Kidney epithelial cell (primary cell): ENCODE results near the genes TCEANC, RAI2, CDKL5 and PPEF1.

DNA sequence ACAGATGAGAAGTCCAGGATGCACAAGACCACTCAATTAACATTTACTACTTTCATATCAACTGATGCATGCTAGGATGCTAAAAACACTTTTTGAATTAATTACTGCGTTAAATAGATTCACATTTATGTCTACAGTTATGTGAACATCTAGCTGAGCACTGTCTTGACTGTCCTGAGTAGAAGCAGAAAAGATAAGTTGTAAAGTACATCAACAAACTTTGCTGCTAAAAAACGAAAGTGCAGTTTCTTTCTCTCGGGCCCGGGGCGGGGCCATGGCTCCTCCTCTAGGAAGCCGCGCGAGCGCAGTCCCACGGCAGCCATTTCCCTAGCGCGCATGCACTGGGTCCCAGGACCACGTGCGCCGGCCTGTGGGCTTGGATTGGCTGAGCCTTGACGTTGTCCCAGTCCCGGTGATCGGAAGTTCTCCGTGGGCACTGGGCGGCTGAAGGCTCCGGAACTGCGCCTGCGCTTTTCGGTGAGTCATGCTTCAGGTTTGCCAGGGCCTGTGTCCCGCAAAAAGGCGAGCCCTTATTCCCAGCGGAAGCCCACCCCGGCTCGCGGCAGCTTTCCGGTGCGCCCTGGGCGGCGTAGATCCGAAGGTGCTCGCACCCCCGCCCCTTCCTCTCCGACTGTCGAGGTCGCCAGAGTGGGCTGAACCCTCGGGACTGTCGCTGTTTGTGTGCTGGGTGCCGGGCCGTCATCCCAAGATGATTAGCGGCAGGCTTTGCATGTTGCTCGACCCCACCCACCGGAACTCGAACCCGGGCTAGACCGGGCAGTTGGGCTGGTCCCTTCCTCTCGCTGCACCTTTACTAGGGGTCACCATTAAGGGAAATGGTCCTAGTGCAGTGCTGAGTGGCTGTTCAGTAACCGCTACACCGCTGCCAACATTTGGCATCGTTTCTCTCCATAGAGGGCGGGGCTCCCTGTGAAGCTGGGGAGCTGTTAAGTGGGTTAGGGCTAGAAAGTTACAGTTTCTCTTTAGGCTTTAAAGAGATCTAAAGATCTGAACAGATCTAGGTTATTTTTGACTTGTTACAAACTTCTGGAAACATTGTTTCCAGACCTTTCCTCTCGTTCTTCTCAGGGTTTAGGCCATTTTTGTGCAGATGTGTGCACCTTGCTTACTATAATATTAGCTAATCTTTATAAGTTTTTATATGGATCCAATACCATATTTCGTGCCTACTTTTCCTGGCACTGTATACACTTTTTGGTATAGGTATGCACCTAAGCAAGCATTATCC lies at the start of gene TCEANC:
Gene TCEANC (plus strand): TSS at position 430 of the 1,249 bp plus-strand sequence.
- RAMPAGE, long total RNA, result start-site peak on the plus strand centred at position 434 of the sequence, 62 bp wide, 6 and 13 reads in 2 replicates
- RRBS, result 12% methylated on average over 18 of the region's 57 CpGs

- RAMPAGE, long total RNA, result no peak
- RRBS, result no CpG with 5 or more reads among the region's 20 CpGs
Measured at GRCh38 chrX:13689645-13690288, 839 bp downstream of the RAB9A start.

- RAMPAGE, long total RNA, result no peak
- RRBS, result no CpG with 5 or more reads among the region's 7 CpGs
Measured at GRCh38 chrX:13732232-13733100, 2.0 kb downstream of the TRAPPC2 start.

- RAMPAGE, long total RNA, result no peak
- RRBS, result no CpG with 5 or more reads among the region's 20 CpGs
Measured at GRCh38 chrX:13760103-13760958, 25.8 kb downstream of the OFD1 start.

- RAMPAGE, long total RNA, result no peak
- RRBS, result no CpG with 5 or more reads among the region's 3 CpGs
Measured at GRCh38 chrX:13762041-13762541, 27.5 kb downstream of the OFD1 start.

DNA sequence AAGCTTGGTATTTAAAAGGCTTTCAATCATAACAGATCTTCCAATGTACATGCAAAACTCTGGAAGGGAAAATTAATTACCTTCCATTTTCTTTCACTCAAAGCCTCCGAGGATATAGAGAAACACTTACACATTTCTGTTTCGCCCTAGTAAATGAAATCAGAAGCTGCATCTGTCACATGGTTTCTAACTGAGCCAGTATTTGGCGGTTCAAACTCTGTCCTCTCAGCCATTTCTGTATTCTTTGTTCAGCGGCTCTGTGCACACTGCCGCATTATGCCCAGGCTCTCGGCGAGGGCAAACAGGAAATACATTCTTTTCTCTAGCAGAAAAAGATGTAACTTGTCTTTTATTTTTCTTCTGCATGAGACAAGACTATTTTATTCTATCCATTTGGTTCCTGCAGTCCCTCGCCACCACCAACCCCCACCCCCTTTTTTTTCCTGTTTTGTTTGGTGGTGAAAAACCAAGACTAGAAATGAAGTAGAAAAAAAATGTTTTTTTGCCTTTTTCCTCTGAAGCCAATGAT lies 71.4 kb upstream of the GPM6B start:
- RAMPAGE, long total RNA, result no peak
- RRBS, result no CpG with 5 or more reads among the region's 8 CpGs

- RAMPAGE, long total RNA, result no peak
- RRBS, result no CpG with 5 or more reads among the region's 5 CpGs
Measured at GRCh38 chrX:13899570-13899956, 82.7 kb upstream of the GPM6B start.

DNA sequence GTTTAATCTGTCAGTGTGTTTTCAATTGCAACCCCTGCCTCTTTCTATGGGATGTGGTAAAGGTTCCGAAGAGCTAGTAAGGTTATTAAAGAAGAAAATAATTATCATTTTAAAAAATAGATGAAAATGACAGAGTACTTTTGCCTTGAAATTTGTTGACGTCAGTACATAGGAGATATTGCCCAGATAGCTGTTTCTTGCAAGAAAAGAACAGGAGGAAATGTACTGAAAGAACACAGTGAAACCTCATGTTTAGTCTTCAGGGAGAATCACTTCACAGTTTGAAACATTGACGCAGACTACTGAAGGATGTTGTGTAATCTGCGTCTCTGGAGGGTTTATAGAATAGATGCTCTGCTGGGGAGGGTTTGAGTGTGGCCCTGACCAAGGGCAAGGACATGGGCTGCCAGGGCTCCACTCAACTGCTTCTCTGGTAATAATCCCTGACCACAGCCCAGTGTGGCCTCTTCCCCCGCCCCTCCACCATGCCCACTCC lies 15.7 kb upstream of the ACE2 start:
- RAMPAGE, long total RNA, result no peak
- RRBS, result no CpG with 5 or more reads among the region's 5 CpGs

DNA sequence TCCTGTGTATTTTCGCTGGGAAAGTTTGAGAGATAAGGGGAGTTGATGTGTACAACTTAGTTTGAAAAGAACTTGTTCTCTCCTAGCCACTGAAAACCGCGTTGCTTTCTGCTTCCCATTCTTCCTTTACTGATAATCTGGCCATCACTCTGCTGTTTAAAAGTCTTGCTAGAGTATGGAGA lies 944 bp downstream of the CA5B start:
- RAMPAGE, long total RNA, result no peak
- RRBS, result no CpG with 5 or more reads among the region's 3 CpGs

DNA sequence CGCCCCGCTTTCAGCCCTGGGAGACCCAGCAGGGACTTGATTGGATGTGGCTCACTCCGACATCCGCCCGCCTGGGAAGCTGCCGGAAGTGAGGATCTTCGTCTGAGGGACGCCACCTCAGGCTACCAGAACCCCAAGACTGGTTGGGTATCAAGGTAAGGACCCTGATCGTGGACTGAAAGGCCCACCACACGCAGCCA lies 248 bp downstream of the MAGEB17 start:
- RAMPAGE, long total RNA, result no peak
- RRBS, result no CpG with 5 or more reads among the region's 10 CpGs

DNA sequence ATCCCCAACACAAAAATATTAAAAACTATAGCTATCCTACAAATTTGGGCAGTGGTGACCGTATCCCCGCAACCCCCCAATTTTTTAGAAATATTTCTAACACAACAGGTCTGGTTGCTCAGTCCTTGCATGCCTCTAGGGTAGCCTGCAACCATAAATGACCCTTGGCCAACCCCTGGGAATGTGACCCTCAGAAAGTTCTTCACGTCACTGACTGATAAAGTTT lies 12.4 kb downstream of the RBBP7 start:
- RAMPAGE, long total RNA, result no peak
- RRBS, result no CpG with 5 or more reads among the region's 3 CpGs

GRCh38 chrX:17109098-17109494 lies 162.6 kb downstream of the REPS2 start:
- RAMPAGE, long total RNA, result no peak
- RRBS, result no CpG with 5 or more reads among the region's 3 CpGs

DNA sequence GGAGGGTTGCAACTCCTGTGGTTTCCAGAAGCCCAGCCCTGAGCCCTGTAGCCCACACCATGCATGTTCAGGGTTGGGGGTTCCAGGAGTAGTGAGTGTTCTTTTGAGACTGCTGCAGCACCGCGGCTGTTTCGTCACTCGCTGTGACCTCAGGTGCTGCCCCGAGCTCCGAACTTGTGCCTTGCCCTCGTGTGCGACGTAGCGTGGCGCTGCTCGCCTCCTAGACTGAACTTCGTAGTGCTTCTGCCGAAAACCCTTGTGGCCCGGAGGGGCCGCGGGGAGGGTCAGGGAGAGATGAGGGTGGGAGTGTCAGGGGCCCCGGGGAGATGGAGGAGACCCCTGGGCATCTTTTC lies 1.7 kb downstream of the NHS start:
- RAMPAGE, long total RNA, result no peak
- RRBS, result 39% methylated on average over 4 of the region's 18 CpGs

- RAMPAGE, long total RNA, result no peak
- RRBS, result 39% methylated on average over 1 of the region's 54 CpGs
Measured at GRCh38 chrX:17861156-17861819, at the start of gene RAI2. Gene RAI2, minus strand, starts transcription at chrX:17861298.

GRCh38 chrX:18425477-18426466 lies at the start of gene CDKL5:
Gene CDKL5, plus strand, starts transcription at chrX:18425608.
- RAMPAGE, long total RNA, result no peak
- RRBS, result 15% methylated on average over 22 of the region's 94 CpGs

GRCh38 chrX:18587812-18588127 lies 84.1 kb downstream of the RS1 start:
- RAMPAGE, long total RNA, result no peak
- RRBS, result no CpG with 5 or more reads among the region's 5 CpGs

DNA sequence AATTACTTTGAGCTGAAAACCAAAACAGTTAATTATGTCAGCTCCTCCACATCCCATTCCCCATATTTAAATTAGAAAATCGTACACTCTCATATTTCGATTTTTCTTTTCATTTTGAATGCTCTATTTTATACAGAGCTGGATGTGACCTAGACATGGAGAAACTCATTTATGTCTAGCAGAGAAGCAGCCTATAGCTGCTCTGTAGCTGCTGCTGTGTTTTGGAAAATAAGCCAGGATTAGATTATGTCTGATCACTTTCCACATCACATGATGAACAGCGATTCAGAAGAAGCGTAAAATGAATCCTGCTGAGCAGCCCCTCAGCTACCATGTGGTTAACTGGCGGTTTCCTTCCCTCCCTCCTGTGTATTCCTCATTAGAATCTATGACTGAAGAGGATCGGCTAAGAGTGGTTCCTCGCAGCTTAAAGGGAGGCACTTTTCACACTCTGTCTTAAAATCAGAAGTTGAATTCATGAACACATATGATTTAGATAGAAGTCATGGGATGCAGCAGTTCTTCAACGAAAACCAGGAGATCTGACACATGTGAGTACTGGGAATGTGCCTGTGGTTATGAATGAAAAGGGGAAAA lies at the start of gene PPEF1:
Gene PPEF1 (plus strand): TSS at position 370 of the 597 bp plus-strand sequence.
- RAMPAGE, long total RNA, result no peak
- RRBS, result no CpG with 5 or more reads among the region's 8 CpGs

DNA sequence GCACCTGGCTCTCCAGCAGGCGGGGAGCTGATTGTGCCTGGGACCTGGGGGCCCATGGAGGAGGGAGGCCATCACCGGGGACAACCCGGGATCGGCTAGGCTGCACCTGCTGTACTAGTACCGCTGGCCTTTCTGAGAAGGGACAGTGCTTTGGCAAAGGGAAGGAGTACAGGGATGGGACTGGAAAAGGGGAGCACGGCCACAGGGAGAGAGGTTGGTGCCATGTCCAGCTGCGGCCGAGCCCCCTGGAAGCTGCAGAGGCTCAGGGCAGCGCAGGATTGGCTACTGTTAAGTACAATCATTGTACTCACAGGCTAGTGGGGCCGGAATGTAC lies 56.7 kb downstream of the PHKA2 start:
- RAMPAGE, long total RNA, result no peak
- RRBS, result no CpG with 5 or more reads among the region's 10 CpGs

DNA sequence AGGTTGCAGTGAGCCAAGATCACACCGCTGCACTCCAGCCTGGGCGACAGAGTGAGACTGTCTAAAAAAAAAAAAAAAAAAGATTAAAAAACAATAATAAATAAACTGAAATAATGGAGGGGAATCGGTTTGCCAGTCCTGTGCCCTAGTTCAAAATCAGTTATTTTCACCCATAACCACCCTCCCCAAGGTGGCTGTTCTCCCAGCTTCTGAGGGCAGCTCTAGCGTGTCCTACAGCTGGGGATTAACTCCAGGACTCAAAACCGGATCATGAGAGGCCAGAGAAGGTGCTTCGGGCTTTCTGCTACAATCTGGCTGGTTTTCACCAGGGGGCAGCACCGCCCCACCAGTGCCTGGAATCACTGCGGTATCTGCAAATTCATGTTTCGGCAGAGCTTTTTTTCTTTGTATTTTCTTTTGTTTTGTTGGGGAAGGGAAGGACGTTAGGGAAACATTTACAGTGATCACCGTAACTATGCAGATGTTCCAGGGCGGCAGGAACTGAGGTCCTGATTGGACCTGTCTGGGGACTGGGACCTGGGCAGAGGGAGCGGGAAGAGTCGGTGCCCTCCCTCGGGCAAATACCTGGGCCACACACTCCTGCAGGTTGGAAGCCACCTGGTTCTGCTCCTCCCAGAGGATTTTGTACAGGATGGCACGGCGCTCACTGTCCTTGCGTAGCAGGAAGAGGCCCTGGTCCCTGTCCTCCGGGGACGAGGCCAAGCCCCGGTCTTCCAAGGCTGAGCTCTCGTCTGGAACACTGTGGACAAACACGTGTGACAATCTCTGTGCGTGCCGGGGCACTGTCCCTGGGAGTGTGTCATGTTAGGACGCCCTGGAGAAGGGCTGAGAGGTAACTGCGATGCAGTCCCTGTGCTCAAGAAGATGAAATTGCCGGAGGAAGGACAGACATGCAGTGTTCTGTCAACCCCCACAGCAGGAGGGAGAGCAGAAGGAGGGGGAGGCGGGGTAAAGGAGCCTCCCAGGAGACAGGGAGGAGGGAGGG lies 28.6 kb downstream of the PDHA1 start:
- RAMPAGE, long total RNA, result no peak
- RRBS, result 20% methylated on average over 6 of the region's 29 CpGs

DNA sequence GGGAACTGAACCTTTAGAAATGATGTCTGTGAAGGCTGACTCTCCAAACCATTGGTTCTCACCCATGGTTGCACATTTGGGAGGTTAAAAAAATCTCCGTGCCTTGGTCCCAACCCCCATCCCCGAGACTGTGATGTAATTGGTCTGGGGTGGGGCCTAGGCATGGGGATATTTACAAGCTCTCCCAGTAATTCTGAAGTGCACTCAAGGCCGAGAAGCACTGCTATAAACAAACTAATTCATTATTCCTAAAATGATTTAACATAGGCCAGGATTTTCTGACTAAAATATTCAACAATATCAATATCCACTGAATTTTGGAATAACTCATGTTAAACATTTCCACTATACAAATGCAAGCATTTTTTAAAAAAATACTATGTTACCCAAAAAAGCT lies 27.5 kb downstream of the MAP3K15 start:
- RAMPAGE, long total RNA, result no peak
- RRBS, result no CpG with 5 or more reads among the region's 3 CpGs